Anterior vena cava (tissue), 1 donor: Measurements from ENCODE around the genes PGRMC2, SCLT1 and C4orf33.

DNA sequence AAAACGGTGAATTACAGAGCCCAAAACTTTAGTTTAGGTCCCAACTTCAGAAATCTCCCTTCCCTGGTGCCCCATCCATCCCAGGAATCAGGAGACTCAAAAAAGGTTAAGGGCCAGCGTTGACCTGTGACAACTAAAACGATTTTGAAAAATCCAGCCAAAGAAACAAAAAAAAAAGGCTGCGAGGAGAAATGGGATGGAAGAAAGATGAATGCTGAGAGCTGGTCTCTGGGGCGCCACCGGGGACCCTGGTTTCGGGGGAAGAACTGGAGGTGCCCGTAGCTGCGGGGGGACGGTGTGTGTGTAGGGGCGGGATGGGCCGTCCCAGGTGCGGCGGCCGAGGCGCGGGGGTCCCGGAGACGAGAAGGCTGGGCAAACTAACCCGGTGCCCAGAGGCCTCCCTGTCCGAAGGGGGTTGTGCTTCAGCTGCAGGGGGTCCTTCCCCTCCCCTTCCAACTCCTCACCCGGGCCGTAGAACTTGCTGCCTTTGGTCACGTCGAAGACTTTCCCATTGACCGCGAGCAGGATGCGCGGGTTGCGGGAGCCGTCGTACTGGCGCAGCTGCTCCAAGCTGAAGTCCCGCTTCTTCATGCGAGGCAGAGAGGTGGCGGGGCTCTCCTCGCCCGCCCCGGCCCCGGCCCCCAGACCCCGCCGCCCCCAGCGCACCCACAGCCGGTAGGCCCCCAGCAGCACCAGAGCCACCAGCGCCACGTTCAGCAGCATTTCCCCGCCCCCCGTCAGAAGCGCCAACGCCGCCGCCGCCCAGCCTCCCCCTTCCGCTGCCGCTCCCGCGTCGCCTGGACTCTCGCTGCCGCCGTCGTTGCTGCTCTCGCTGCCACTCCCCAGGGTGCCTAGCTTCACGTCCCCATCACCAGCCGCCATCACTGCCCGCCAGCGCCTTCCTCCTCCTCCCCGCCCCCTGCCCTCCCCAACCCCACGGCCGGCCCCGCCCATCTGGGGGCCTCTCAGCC is at the start of gene PGRMC2:
TSS of gene PGRMC2 (minus strand) at position 905 of the 971 bp plus-strand sequence.
- PRO-cap: bidirectional peak, plus-strand start at position 502 of the sequence, minus-strand start at position 367 of the sequence; unidirectional peak, minus-strand start at position 739 of the sequence; bidirectional peak, plus-strand start outside the sequence, minus-strand start at position 883 of the sequence

DNA sequence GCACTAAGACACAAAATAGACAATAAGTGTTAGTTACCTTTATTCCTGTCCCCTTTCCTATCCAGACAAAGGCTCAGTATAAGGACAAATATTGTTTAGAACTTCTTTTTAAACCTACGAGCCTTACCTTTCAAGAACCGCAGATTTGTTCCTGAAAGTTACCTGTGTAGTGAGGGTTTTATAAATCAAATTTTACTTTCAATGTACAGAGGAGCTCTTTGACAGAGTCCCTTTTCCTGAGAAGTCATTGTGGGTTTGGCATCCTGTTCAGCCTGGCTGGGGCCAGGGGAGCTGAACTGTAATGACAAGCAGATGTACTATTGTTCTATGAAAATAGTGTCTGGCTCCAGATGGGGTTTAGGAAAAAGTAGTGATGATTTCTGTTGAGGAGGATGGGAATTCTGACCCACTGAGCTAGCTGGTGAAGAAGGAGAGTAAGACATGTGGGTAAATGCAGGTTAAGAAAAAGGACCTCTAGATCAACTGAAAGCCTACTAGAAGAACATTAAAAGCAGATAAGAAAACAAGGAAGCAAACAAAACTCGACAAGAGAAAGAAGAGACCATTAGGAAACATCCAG is 196.2 kb upstream of the PGRMC2 start:
- PRO-cap: no peak

GRCh38 chr4:128525268-128525867 is 237.8 kb upstream of the PGRMC2 start:
- PRO-cap: unidirectional peak, plus-strand start at chr4:128525599

DNA sequence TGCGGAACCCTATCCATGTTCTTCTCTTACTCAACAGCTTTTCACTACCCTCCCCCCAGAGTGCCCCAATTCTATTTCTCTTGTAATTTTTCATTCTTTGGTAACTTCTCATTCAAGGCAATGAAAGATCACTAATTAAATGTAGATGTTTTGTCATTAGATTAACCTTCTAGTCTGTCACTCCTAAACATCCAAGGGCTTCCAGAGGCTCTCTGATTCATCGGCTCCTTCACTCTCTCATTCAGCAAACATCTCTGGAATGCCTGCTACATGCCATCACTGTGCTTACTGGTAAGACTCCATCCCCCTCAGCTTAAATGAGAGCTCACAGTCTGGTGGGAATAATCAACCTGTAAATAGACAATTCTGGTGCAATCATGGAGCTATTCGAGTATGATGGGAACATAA is 241.4 kb upstream of the PGRMC2 start:
- PRO-cap: no peak

- PRO-cap: no peak
Observed at GRCh38 chr4:128553783-128554291, 255.7 kb upstream of the JADE1 start.

DNA sequence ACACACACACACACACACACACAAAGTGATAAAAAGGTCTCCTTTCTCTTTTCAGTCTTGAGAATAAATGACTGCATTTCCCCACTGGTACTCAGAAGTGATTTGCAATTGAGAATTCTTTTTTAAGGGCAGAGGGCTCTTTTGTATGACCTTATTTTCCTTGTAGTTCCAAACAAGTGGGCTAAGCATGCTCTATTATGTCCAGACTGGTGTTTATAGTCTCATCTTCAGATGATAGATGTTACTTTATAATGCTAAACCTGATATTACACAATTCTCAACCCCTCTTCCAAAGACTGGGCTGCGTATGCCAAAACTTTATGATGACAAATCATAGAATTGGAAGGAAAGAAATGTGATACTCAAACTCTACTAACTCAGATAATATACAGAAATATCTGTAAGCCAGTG is 240.0 kb upstream of the JADE1 start:
- PRO-cap: no peak

- PRO-cap: no peak
Observed at GRCh38 chr4:128741693-128742249, 67.7 kb upstream of the JADE1 start.

- PRO-cap: no peak
Observed at GRCh38 chr4:128783191-128783656, 26.3 kb upstream of the JADE1 start.

DNA sequence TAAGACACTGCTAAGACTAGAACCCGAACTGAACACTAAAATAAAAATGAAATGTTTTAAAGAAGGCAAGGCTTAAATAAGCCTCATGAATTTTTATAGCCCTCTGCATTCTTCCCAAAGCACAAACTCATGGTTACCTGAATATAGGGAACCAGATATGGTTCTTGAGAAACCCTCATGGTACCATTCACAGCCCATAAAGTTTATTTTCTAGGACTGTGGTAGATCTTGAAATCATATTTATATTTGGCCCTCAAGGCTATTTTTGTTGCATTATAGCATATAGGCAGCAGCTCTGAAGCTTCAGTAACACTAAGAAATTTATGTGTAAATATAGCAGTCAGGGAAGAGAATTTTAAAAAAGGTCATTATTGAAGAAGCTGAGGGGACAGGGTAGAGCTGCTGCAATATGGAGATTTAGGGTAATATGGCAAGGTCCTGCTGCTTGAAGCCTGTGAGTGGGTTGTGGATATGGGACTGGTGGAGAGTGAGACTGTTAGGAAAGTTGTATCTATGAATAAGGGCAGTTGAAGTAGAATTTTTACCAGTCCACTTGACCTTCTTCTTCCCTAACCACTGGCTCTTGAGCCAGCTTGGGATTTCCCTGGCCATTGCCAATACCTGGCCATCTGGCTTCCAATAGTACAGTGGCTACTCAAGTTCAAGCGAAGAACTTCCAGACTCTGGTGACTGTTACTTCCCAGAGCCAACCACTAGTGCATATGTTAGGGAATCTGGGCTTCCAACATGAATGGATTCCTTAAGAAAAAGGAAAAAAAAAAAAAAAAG is 63.2 kb downstream of the JADE1 start:
- PRO-cap: no peak

- PRO-cap: no peak
Observed at GRCh38 chr4:128952331-128953074, 140.8 kb downstream of the SCLT1 start.

DNA sequence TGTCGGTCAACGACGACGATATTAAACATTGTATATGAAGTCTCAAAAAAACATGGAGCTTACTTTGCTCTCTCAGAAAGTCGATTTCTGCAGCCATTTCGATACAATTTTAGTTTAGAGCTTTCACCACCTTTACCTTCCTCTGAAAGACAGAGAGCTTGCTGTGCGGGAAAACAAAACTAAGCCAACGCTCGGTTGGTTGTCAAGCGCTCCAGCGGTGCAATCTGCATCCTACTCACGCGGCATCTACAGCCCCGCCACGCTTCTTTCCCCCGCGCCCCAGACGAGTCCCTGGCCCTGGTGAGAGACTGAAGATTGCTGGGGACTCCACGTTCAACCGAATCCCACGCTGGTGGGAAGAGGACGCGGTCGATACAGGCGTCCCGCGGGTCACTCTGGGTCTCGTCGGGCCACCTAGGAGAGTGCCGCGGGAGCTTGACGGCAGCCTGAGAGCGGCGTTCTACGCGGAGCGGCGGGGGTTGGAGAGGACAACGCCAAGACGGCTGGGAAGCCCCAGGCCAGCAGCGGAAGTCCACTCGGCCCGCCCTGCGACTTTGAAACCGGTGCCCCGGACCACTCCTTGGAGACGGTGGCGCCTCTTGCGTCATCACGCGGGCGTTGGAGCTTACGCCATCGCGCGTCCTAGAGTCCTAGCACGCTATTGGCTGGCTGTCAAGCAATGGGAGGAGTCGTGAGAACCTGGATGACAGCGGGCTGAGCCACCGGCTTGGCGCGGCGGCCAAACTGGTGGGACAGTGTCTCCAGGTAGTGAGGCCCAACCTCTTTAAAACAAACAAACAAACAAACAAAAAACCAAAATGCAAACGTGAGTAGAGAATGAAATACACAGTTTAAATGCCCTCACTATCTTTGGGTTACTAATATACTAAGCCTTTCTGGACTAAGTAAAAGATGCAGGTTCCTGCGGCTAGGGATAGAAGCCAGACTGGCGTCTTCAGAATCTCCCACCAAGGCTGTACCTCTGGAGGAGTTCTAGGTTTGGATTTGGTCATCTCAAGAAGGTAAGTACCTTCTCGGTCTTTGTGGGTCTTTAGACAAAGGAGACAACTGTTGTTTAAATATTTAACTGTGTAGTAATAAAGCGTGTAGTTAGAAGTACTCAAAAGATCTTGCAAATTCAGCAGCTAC is at the start of gene SCLT1:
TSS of gene SCLT1 (minus strand) at position 533 of the 1,149 bp plus-strand sequence.
- PRO-cap: unidirectional peak, plus-strand start at position 187 of the sequence; bidirectional peak, plus-strand start at position 730 of the sequence, minus-strand start at position 556 of the sequence

DNA sequence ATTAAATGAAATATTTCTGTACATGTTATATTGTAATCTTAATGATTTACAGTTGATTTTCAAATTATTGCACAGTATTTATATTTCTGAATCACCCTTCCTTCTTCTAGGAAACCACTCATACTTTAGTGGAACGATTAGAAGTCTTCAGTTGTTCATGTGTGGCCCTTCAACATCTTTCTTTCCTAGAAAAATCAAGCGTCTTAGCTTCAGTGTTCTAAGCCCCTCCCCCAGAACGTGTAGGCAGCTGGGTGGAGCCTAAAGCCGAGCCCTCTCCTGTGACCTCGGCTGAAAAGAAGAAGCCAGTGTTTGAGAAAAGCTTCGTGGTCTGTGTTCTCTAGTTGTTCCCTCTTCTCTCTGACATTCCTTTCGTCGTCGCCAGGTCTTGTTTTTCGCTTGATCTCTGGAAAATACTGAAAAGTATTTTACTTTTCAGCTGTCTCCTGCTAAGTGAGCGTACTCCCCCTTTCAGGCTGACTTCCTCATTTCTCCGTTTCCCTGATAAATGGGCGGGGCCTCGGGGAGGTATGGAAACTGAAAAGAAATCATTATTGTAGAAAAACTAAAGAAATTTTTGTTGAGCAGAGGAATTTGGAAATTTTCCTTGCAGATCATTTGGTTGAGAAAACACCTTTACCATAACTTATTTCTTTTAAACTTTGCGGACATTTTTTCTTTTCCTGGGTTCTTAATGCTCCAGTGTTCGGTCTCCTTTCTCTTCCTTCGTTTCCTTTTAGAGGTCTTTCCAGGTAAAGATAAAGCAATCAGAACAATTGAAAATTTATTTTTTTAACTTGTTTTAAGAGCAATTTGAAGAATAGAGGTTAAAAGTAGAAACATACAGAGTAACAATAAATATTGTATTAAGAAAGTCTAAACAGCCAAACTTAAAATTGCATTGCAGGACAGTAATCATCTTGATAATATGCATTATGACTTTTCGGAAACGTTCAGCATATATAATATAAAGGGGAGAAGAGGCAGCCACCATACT is at the start of gene C4orf33:
TSS of gene C4orf33 (plus strand) at position 269 of the 994 bp plus-strand sequence.
- PRO-cap: bidirectional peak, plus-strand start at position 291 of the sequence, minus-strand start at position 184 of the sequence; unidirectional peak, minus-strand start at position 475 of the sequence

DNA sequence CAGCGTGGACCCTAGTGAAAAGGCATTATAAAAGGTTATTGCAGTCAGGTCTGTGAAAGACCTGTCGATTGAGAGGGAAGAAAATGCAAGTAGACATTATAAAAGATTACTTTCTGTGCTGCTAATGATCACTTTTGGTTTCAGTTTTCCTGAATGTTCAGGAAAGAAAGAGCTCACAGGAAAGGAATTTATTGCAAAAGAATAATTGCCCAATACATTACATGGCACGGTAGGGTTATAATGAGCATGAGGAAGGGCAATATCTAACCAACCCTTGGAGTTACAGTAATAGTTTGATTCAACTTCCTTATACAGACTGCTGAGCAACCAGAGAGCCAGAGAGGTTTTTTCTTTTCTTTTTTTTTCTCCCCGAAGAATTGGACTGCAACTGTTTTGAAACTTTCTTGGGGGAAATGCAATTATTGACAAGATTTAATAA is 246.9 kb downstream of the C4orf33 start:
- PRO-cap: no peak

- PRO-cap: no peak
Observed at GRCh38 chr4:129362016-129362480, 266.1 kb downstream of the C4orf33 start.

DNA sequence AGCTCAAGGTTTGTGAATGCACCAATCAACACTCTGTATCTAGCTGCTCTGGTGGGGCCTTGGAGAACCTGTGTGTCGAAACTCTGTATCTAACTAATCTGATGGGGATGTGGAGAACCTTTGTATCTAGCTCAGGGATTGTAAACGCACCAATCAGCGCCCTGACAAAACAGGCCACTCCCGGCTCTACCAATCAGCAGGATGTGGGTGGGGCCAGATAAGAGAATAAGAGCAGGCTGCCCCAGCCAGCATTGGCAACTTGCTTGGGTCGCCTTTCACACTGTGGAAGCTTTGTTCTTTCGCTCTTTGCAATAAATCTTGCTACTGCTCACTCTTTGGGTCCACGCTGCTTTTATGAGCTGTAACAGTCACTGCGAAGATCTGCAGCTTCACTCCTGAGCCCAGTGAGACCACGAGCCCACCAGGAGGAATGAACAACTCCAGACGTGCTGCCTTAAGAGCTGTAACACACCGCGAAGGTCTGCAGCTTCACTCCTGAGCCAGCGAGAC is 917.8 kb downstream of the C4orf33 start:
- PRO-cap: no peak

DNA sequence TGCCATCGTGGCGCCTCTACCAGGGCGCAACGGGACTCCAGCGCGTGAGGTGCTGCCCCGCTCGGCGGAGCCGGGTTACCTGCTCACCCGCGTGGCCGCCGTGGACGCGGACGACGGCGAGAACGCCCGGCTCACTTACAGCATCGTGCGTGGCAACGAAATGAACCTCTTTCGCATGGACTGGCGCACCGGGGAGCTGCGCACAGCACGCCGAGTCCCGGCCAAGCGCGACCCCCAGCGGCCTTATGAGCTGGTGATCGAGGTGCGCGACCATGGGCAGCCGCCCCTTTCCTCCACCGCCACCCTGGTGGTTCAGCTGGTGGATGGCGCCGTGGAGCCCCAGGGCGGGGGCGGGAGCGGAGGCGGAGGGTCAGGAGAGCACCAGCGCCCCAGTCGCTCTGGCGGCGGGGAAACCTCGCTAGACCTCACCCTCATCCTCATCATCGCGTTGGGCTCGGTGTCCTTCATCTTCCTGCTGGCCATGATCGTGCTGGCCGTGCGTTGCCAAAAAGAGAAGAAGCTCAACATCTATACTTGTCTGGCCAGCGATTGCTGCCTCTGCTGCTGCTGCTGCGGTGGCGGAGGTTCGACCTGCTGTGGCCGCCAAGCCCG is 2.9 kb downstream of the PCDH10 start:
- PRO-cap: no peak

DNA sequence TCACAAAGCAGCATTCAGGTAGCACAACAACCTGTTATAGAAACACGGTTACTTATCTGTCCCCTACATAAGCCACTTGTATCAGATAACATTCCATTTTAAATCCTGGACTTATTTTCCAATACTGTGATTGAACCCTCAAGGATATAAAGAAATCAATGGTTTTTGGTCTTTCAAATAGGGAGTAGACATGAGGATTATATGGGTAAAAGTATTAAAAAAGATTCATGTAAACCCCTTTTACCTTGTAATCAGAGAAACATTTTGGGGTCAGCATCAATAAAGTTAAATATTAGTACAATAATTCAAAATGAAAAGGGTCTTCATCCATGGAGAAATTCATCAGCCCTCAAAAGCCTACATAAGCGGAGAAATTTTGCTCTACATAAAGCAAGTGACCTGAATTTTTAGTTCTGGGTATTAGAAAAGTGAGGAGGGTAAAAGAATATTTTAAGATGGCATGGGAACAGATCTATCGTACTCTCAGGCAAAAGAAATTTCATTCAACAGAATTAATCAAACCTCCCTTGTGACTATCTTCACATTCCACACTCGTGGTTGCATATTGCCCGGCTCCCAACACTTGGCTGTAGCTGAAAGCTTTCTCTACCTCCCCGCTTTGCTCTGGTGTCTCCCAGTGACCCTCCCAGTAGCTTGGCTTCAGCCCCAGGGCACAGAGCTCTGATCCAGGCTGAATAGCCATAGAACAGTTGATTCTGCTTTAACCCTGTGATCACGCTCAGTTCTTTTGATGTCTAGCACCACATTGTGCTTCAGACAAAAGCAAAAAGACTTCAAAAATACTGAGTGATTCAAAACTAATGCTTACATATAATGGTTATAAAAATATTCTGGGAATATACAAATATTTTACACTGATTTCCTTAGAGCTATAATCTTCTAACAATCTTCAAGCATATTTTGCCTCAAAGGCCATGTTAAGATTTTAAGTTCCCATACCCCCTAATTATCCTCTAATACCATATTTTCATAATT is 24.7 kb downstream of the SLC7A11 start:
- PRO-cap: no peak

DNA sequence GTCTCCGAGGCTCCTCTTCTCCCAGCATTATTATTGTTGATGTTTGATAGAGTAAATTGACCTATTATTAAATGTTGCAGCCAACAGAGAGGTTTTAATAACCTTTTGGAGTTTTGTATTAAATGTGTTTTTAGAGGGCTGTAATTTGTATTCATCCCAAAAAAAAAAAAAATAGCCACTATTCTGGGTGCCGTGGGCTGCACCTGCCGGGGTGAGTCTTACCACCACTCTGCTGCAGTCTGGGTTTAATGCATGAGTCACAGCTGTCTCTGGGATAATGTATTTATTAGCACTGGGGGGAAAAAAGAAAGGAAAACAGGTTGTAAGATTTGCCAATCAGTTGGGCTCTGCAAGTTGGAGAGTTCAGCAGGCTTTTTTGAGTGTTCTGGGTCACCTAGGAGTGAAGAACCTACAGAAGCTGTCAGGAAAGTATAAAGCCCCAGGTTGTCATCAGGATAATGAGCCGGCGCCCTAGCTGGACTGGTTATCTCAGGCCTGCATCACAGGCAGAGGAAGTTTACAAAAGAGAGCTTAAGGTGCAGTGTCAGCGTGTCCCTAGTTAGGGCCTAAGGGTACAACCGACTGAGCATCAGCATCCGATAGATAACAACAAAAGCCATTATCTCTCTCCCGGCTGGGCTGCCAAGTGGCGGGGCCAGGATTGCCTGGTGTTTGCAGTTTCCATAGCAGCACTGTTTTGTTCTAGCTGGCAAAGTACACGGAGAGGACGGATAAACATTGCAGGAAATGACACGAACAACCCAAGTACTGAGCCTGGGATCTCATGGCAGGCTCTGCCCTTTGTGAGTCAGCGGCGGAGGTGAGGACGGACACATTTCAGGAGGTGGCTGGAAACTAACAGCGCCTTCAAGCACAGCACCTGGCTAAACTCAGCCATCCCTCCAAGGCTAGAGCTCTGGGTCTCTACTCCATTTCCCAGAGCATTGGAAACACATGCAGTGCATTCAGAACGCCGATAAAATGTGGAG is 104.8 kb upstream of the NOCT start:
- PRO-cap: unidirectional peak, plus-strand start at position 806 of the sequence

DNA sequence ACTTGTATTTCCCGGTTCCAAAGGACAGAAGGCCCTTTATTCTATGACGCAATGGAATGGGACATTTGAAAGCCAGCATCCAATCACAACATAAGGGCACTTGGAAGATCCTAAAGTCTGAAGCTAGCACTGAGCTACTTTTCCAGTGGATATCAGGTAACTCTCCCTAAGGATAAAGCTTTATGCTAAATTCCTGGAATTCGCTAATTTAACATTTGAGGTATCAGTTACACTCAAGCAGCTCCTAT is 75.5 kb upstream of the NOCT start:
- PRO-cap: no peak

- PRO-cap: no peak
Observed at GRCh38 chr4:138981812-138982207, 33.8 kb upstream of the NOCT start.